ENCODE data around the genes OR4A5, OR8H1 and OR8K1.

DNA sequence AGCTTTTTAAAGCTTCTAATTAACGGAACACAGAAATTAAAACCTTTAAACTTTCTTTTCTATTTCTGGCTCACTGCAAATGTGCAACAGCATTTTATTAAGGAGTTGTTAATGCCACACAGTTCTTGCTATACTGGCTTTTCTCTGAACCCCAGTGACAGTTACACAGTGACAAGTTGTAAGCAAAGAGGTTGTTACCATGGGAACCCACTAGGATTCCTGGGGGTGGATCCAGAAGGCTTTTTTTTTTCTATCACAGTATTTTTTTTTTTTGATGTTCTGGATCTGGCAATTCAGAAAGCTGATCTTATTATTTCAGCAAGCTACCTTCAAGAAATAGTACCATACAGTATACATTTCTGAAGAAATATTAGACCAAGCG, 20.1 kb downstream of the CELF1 start:
- RRBS, 2 experiments, result no CpG with 5 or more reads among the region's 2 CpGs

- RRBS, 2 experiments, result no CpG with 5 or more reads among the region's 16 CpGs
Measured at GRCh38 chr11:47726280-47727445, 11.5 kb upstream of the AGBL2 start.

DNA sequence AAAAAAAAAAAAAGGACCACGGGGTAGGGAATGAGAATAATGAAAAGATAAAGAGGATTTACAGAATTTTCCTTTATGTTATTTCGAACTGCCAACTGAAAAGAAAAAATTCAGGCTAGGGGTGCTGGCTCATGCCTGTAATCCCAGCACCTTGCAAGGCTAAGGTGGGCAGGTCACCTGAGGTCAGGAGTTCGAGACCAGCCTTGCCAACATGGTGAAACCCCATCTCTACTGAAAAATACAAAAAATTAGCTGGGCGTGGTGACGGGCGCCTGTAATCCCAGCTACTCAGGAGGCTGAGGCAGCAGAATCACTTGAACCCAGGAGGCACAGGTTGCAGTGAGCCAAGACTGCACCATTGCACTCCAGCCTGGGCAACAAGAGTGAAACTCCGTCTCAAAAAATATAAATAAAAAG, 24.6 kb downstream of the FNBP4 start:
- RRBS, 2 experiments, result no CpG with 5 or more reads among the region's 7 CpGs

DNA sequence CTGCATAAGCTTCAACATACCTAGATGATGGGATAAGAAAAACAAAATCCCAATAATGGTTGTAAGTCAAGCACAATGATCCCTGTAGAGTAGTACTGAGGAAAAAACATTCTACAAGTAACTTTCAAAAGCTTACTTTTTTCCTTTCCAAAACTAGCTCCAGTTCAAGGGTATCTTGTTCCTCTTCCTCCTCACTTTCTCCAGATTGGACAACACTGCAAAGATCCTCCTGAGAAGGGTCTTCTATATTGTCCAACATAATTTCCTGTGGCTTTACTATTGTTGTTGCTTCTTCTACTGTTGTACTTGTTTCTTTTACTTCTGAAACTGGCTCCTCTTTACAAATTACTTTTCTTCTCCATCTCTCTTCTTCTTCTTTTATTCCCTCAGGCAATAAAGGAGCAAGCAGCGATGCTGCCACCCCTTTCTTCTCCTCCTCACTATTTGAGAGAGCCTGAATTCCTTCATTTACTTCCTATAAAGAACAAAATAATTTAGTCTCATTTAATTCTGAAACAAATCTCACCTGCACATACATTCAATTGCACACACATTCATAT, 21.1 kb downstream of the FNBP4 start:
- RRBS, 2 experiments, result no CpG with 5 or more reads among the region's 1 CpG

GRCh38 chr11:47835487-47835783, 12.7 kb downstream of the NUP160 start:
- RRBS, 2 experiments, result no CpG with 5 or more reads among the region's 5 CpGs

- RRBS, 2 experiments, result no CpG with 5 or more reads among the region's 3 CpGs
Measured at GRCh38 chr11:47924410-47924814, 55.9 kb upstream of the PTPRJ start.

DNA sequence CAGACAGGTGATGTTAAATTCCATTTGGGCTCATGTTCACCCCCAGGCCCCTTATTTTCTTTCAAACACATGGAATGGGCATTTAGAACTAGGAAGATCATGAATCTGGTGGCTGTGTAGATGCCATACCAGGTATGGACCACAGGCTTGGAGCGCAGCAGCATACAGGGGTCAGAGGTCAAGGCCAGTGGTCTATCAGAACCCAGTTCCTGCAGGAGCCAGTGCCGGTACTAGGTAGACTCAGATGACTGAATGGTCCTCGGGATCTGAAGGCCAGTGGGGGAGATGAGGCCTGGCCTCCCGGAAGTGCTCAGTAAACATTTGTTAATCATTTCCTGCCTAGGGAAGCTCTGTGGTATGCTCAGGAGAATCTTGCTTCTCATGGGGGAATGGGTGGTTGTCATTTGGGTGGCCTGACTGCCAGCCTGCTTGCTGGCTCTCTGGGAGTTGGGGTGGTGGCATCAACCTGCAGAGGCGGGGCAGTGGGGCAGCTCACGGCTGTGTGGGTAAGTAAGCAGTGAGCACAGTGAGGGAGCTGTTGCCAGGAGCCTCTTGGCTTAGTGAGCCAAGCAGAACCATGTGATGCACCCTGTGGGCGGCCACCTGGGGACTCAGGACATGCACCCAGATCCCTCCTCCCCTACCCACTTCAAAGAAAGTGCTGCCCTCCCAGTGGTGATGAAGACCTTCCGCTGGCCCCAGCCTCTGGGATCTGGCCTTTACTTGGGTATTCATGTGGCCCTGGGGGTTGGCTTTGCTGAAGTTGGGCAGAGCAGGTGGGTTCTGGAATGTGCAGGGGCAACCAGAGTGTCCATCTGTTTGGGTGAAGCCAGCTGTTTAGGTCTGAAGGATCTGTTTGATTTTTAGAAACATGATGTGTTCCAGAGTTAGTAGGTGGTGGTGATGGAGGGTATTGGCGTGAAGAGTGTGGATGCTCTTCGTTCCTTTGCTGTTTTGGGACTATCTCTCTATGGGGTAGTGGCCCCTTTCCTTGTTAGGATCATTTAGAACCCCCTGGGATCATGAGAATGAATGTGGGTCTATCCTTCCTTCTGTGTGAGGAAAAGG, 33.2 kb downstream of the PTPRJ start:
- RRBS, 2 experiments, result 15 to 33% methylated on average over 2 of the region's 10 CpGs

DNA sequence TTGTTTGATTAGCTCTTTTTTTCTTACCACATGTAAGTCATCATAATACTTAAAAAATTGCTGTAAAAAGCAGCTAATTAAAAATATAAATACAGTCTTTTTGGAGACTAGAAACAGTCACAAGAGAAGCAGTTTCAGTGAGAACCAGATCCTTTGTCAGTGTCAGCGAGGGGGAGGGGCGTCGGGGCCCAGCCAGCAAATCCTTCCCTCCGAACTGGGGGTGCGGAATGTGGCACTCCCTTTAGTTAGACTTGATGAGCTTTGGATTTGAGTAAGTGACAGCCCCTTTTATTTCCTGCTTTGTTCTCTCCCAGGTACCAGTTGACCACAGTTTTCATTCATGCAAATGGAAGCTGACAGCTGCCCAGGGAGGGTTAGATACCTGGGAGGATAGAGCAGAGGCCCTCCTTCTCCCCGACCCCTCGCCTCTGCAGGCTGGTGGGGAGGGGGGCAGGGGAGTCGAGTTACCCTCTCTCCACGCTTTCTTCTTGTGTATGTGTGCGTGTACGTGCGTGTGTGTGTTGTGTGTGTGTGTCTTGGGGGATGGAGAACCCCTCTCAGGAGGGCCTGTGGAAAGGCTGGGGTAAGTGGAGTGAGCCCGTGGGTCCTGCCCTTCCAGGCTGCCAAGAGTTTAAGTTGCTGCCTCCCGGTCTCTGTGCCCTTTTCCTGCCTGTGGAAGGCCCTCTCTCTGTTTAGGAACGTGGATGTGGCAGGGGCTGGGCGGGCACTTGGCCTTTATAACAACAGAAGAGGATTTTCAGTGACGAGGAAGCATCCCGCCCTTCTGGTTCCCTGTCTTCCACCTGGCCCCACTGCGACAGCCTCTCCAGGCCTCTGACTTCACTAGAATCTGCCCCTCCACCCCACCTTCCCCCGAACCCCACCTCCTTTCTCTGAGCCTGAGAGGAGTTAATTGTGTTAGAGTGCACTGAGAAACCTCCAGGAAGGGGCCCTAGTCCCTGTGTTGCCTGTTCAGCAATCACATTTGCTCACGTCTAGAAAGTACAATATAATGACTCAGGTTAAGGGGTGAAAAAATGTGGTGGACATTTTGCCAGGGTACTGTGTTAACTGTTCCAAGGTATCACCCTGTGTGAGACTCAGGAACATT, 38.5 kb downstream of the PTPRJ start:
- RRBS, 2 experiments, result no CpG with 5 or more reads among the region's 21 CpGs

- RRBS, 2 experiments, result no CpG with 5 or more reads among the region's 14 CpGs
Measured at GRCh38 chr11:48079187-48080081, 99.1 kb downstream of the PTPRJ start.

DNA sequence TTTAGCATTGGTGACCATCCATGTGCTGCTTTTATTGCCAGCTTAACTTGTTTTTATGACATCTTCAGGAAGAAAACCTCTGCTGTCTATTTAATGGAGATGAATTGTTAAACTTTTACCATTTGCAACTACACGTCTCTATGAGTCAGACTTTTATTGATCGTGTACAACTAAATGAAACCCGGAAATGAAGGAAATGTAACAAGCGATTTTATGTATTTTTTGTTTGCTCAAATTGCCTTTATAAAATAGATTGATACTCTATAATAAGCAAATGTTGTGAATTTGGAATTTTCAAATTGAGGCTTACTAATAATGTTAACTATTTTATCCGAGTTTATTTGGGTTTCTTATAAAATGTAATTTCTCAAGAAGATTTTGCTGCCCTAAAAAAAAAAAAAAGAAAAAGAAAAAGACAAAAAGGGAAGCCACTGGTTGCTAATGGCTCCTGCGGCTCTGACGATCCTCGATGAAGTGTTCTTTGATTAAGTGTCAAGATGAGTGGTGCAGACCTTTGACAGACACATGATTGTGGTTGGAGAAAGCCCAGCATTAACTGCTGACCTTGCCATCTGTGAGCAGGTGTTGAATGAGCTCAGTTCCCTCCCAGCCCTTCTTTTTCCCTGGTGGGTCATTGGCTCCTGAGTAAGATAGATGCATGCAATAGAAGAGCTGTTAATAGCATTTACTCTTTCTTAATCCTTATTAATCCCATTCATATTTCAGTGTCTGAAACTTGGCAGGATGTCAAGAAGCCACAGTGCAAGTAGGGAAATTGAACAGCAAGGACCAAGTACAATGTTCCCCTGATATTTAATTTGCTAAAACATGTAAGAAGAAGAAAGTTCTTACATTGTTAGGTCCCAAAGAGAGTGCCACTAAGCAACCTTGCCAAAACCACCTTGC, 113.3 kb downstream of the PTPRJ start:
- RRBS, 2 experiments, result no CpG with 5 or more reads among the region's 8 CpGs

GRCh38 chr11:48108764-48109353, 107.8 kb upstream of the OR4B1 start:
- RRBS, 2 experiments, result no CpG with 5 or more reads among the region's 10 CpGs

DNA sequence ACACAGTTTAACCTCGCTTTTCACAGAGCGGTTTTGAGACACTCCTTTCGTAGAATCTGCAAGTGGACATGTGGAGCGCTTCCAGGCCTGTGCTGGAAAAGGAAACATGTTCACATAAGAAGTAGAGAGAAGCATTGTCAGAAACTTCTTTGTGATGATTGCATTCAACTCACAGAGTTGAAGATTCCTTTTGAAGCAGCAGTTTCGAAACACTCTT, 66.4 kb downstream of the OR4C46 start:
- RRBS, 2 experiments, result no CpG with 5 or more reads among the region's 5 CpGs

DNA sequence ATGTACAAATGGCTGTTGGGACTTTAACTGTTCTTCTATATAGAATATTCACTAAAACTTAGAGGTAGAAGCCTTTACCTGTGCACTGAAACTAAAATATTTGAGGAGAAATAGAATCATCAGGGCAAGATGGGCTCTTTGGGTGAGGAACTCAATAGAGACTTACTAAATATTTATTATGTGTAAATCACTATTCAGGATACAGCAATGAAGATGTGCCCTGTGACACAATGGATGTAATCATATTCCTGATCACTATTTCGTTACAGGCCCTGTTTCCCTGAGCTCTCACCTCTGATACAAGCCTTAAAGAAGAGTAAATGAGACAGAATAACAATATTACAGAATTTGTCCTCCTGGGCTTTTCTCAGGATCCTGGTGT, at the start of gene OR4A5:
TSS of gene OR4A5 (plus strand) at position 268 of the 382 bp plus-strand sequence.
- RRBS, 2 experiments, result no CpG with 5 or more reads among the region's 1 CpG

GRCh38 chr11:56292121-56292561, at the start of gene OR8H1:
Gene OR8H1 (minus strand): TSS chr11:56292254.
- RRBS, 2 experiments, result no CpG with 5 or more reads among the region's 2 CpGs

DNA sequence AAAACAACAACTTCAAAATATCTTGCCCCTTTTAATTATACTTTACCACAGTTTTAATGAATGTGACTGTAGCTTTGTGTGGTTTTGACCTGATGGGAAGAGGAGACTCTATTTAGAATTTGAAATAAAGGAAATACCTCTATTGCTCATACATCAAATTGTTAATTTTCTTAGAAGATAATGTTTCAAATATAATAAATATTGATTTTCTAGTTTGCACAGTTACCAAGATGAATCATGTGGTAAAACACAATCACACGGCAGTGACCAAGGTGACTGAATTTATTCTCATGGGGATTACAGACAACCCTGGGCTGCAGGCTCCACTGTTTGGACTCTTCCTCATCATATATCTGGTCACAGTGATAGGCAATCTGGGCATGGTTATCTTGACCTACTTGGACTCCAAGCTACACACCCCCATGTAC, at the start of gene OR8K1:
TSS of gene OR8K1 (plus strand) at position 231 of the 428 bp plus-strand sequence.
- RRBS, 2 experiments, result no CpG with 5 or more reads among the region's 1 CpG

GRCh38 chr11:56721633-56721876, 22.7 kb downstream of the OR9G1 start:
- RRBS, 2 experiments, result no CpG with 5 or more reads among the region's 3 CpGs

DNA sequence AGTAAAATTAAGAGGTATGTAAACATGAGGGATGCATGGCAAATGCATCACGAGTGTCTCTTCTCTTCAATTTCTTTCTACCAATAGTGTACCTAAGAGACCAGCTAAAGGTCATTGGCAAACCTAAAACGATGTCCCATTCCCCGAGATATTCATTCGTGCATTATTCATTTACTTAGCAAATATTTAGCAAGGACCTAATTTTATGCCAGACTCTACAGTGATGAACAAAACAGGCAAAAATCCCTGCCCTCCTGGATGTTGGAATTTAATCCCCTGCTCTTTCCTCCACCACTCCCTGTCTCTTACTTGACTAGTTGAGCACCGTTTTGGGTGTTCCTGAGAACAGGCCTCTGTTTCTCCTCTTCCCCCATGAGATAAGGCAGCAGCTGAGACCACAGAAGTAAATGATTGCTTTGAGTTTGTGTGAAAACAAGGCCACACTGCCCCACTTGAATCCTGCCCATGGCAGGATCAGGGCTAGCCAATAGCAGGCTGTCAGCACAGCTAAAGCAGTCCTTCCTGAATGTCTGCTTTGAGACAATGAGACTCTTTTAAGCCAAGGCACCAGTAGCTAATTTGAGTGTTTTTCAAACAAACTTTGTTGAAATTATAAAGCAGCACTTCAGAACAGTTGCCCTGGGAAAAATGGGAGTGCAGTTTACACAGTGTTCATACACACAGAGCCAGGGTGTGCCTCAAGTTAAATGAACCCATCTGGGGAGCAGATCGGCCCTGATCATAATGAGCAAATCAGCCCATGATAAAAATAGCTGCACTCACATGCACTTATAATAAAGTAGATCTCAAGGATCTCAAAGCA, 103.7 kb upstream of the OR5AK2 start:
- RRBS, 2 experiments, result no CpG with 5 or more reads among the region's 6 CpGs

DNA sequence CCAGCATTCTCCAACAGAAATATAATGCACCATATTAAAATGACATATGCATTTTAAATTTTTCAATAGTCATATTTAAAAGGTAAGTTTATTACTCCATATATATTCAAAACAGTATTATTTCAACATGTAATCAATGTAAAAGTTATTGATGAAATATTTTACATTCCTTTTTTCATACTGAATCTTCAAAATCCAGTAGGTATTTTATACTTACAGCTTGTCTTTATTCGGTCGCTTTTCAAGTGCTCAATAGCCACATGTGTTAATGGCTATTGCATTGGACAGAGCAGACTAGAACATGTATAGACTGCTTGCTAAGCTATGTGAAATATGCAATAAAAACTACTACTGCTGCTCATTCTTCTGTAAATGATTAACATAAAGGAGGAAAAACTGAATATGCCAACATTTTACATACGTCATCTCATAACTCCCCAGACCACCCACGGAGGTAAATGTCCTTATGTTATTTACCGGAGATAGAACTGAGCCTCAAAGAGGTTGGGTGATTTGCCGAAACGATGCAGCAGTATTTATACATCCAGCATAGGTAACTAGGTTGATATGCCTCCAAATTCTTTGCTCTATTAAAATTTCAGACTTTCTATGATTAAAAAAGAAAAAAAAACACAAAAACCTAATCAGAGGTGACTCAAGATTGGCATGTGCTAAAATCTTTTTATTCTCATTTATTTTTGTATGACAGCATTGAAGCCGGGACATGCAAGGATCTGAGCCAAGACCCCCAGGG, 78.7 kb upstream of the OR5AK2 start:
- RRBS, 2 experiments, result no CpG with 5 or more reads among the region's 8 CpGs

GRCh38 chr11:57213070-57214065, 23.7 kb downstream of the APLNR start:
- RRBS, 2 experiments, result no CpG with 5 or more reads among the region's 12 CpGs